Pulmonary artery (tissue), 1 donor: ENCODE results near the gene OTOR.

GRCh38 chr20:13851508-13851867 lies 66.7 kb downstream of the NDUFAF5 start:
- PRO-cap = no peak

- PRO-cap = no peak
Measured at GRCh38 chr20:13875343-13875887, 90.6 kb downstream of the NDUFAF5 start.

- PRO-cap = no peak
Measured at GRCh38 chr20:14387477-14387831, 50.0 kb upstream of the FLRT3 start.

- PRO-cap = no peak
Measured at GRCh38 chr20:15061940-15062347, 724.5 kb upstream of the FLRT3 start.

DNA sequence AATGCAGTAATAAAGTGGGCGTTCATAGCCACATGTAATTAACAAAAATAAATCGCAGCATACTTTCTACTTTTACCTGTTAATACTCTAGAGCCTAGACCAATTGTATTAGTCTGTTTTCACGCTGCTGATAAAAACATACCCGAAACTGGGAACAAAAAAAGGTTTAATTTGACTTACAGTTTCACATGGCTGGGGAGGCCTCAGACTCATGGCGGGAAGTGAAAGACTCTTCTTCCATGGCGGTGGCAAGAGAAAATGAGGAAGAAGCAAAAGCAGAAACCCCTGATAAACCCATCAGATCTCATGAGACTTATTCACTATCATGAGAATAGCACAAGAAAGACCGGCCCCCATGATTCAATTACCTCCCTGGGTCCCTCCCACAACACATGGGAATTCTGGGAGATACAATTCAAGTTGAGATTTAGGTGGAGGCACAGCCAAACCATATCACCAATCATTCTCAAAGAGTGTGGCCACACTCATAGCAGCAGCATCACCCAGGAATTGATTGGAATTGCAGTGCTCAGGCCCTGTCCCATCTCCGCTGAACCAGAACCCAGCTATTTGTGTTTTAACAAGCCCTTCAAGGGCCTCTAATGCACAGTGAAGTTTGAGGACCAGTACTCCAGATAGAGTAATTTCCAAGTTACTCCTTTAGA lies 650.1 kb downstream of the KIF16B start:
- PRO-cap = no peak

DNA sequence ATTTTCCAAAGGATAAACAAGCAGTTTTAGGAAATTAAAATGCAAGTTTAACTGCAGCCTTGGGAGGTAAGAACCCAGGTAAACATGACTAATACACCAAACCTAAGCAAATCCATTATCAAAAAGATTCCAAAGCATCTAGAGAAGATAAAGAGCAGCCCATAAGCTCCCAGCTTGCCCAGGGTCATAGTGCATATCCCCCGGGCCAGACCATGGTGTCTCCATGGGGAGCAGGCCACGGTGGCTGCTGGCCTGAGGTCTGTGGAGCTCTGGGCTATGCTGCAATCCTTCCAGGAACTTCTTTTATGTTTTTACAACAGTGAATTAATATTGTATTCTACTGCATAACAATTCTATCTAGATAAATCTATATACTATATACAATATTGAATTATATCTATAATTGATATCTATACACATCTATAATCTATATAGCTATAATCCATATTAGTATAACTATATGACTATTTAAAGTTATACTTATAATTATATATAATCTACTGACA lies 278.2 kb downstream of the KIF16B start:
- PRO-cap = unidirectional peak, plus-strand start at position 238 of the sequence

DNA sequence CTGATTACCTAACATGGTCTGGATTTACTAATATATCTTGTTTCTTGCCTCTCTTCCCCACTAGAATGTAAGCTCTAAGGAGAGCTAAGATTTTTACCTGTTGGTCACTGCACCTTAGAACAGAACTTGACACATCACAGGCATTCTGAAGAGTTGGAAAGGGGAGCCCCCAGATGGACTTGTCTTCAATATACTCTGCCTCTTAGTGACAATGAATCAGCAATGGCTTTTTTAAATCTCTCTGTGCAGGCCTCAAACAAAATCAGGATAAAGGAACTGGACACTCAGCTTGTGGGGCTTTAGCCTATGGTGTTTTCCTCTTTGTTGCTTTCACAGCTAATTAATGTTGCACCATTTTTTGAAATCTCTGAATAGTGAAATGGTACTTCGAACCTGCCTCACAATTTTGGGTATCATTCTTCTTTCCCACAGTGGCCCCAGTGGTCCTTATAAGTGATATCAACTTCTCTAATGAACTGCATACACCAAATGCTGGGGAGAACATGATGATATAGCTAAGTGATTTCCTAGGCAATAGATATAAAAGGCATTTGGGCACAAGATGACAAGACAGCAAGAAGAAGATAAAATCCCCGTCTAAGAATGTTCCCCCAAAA lies 232.8 kb downstream of the KIF16B start:
- PRO-cap = no peak

DNA sequence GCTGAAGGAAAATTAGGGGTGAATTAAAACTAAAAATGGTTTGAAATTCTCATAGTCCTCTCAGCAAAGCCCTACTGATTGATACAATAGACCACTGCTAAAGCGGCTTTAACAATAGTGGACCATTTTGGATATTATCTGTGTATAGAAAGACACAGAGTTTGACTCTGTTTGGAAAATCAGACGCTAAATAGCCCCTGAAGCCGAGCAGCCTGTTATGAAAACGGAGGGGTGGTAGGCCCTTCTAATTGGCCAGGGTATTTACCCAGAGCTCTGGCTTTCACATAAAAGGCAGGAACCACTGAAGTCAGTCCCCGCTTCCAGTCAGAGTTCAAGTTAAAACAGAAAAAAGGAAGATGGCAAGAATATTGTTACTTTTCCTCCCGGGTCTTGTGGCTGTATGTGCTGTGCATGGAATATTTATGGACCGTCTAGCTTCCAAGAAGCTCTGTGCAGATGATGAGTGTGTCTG lies at the start of gene OTOR:
Gene OTOR, plus strand, starts transcription at position 313 of the 472 bp plus-strand sequence.
- PRO-cap = no peak

GRCh38 chr20:17520489-17520945 lies 10.7 kb downstream of the BFSP1 start:
- PRO-cap = no peak

- PRO-cap = unidirectional peak, minus-strand start at chr20:17558420; unidirectional peak, minus-strand start at chr20:17558807
Measured at GRCh38 chr20:17558271-17559004, 11.4 kb upstream of the DSTN start.

DNA sequence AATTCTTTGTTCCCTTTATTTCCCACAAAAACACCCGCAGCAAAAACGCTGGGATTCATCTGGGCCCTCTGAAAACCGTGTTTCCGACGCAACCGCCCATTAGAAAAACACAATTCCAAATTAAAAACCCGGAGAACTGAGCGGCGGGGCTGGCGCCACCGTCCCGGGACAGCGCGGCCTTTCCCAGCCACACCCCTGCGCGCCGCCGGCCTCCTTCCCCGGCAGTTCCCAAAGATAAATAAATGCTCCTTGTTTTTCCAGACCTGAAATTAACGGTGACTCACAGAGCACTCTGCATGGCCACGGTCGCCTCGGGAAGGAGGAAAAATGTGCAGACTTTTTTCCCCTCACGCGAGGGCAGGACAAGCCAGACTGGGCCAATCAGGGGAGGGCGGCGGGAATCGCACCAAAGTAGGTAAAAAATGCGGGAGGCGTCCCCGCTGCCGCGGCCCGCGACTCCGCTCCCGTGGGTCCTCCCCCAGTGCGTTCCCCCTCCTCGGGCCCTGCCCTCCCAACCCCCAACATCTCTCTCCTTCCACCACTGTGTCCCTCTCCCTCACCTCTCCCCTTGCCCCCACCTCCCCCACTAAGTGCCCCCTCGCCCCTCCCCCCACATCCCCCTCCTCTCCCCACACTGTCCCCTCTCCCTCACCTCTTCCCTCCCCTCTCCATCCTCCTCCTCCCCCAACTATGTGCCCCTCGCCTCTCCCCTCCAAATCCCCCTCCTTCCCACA lies 800 bp upstream of the DSTN start:
- PRO-cap = bidirectional peak, plus-strand start at position 266 of the sequence, minus-strand start at position 230 of the sequence; bidirectional peak, plus-strand start at position 418 of the sequence, minus-strand start at position 313 of the sequence

GRCh38 chr20:17610277-17611391 lies 40.8 kb downstream of the DSTN start:
- PRO-cap = no peak

GRCh38 chr20:17637411-17637940 lies 44.6 kb downstream of the RRBP1 start:
- PRO-cap = no peak

GRCh38 chr20:17786039-17786697 lies 86.4 kb downstream of the BANF2 start:
- PRO-cap = no peak

GRCh38 chr20:17808348-17808768 lies 108.6 kb downstream of the BANF2 start:
- PRO-cap = no peak

DNA sequence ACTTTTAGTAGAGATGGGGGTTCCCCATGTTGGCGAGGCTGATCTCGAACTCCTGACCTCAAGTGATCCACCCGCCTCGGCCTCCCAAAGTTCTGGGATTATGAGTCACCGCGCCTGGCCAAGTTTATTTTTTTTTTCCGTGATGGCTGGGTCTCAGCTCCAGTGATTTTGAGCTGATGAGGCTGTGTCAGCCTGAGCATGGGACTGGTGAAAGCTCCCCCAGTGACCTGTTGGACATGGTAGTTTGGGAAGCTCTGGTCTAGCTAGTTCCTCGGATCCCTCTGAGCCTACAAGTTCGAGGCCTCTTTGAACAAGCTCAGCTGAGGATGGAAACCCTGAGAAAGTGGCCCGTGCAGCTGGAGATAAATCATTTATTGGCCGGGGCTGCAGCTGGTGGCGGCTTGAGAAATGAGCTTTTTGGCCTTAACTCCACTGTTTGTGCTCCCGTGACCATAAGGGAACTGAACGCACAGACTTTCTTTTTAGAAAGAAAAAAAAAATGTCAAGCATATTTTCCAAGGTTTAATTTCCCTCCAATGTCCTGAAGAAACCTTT lies 126.8 kb downstream of the SNX5 start:
- PRO-cap = no peak

- PRO-cap = no peak
Measured at GRCh38 chr20:17873449-17873704, 95.2 kb downstream of the SNX5 start.

GRCh38 chr20:17882464-17882917 lies 86.1 kb downstream of the SNX5 start:
- PRO-cap = no peak

DNA sequence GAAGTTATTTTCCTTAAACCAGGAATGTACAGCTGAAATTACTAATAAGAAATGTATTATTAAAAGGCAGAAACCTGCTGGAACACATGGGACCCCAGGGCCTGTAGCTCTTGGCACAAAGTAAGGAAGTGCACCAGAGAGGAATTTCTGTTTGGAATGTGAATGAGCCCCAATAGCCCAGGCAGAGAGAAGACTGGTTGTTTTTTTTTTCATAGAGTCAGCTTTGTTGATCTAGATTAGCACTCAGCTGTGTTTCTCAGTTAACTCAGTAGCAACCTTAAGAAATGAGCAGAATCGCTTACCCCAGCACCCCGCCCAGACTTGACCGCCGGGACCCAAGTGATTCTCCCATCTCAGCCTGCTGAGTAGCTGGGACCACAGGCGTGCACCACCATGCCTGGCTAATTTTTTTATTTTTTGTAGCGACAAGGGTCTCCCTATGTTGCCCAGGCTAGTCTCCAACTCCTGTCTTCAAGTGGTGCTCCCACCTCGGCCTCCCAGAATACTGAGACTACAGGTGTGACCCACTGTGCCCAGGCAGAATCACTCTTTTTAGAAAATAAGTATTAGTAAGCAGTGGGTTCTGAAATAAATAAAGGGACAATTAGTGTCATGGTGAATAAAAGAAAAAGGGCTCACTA lies 2.8 kb downstream of the MGME1 start:
- PRO-cap = no peak

DNA sequence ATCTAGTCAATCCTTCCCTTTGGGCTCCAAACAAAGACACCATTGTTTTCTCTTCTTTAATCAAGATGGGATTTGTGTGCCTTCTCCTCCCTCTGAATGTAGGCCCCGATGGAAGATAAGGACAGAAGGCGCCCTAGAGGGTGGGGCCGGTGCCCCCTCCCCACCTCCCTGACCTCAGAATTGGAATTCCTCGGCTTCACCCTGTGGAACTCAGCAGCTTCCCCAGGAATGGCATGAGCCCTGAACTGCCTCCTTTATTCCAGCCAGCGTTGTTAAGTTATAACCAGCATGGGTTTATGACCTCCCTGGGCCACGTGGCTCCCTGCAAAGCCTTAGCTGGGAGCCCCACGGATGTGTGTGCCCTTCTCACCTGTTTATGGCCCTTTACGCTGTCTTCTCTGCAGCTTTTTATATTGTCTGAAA lies 24.6 kb downstream of the OVOL2 start:
- PRO-cap = no peak